Epithelial cell of alveolus of lung (primary cell): ENCODE measurements around a stretch of chr20.

GRCh38 chr20:46694497-46694995 is 5.3 kb upstream of the TP53RK start:
- RAMPAGE, long total RNA = no peak
- RRBS = no CpG with 5 or more reads among the region's 2 CpGs

DNA sequence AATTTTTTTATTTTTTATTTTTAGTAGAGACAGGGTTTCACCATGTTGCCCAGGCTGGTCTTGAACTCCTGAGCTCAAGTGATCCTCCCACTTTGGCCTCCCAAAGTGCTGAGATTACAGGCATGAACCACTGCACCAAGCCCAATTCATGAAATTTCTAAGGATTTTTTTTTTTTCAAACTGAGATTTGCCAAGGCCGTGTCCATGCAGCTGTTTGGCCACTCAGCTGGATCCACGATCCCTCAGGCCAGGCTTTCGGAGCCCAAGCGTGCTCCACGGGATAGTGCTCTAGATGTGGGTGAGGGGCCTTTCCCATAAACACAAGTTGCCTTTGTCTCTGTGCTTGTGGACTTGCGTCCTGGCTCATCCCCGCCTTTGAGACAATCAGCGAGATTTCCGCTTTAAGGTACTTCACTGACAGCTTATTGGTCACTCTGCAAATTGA is 19.4 kb downstream of the SLC2A10 start:
- RAMPAGE, long total RNA = no peak
- RRBS = no CpG with 5 or more reads among the region's 9 CpGs

DNA sequence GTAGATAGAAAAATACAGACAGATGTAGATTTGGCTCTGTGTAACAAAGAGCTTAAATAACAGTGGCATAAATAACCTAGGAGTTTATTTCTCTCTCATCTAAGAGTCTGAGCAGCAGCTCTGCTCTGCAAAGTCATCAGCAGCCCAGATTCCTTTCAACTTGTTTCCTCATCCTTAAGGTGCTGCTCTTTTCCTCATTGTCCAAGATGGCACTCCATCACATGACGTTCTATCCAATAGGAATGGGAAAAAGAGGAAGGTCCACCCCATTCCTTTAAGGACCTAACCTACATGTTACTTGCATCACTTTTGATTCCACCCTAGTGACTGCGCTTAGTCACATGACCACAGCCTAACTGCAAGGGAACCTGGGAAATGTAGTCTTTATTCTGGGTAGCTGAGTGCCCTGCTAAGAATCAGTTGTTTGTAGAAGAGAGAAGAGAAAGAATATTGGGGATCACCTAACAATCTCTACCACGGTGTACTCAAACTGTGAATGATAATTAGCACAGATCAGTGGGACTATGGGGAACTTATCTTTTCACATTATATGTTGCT is 76.6 kb downstream of the EYA2 start:
- RAMPAGE, long total RNA = no peak
- RRBS = no CpG with 5 or more reads among the region's 3 CpGs

GRCh38 chr20:47181207-47181576 is 175.3 kb downstream of the ZMYND8 start:
- RAMPAGE, long total RNA = no peak
- RRBS = no CpG with 5 or more reads among the region's 3 CpGs

DNA sequence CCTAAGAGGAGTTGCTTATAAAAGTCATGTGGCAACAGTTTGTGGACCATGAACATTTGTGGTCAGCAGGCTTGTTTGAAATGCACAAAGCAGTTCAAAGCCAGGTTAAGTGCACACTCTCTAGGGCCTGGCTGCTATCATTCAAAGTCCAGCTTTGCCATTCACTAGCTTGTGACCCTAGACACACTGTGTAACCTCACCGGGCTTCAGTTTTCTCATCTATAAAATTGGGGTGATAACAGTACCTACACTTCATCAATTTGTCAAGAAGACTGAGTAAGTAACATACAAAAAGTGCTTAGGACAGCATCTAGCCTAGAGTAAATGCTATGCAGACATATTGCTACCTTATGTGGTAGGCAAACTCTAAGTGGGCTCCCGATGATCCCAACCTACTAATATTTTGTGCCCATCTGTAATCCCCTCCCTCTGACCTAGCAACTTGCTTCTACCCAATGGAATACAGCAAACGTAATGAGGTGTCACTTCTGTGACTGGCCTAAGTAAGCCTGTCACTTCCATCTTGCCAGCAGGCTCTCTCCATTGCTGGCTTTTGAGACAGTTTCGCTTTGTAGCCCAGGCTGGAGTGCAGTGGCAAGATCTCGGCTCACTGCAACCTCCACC is 122.9 kb downstream of the ZMYND8 start:
- RAMPAGE, long total RNA = no peak
- RRBS = no CpG with 5 or more reads among the region's 5 CpGs

GRCh38 chr20:47235896-47236692 is 120.4 kb downstream of the ZMYND8 start:
- RAMPAGE, long total RNA = no peak
- RRBS = no CpG with 5 or more reads among the region's 14 CpGs

- RAMPAGE, long total RNA = no peak
- RRBS = no CpG with 5 or more reads among the region's 21 CpGs
Measured at GRCh38 chr20:47278104-47279313, 78.0 kb downstream of the ZMYND8 start.

DNA sequence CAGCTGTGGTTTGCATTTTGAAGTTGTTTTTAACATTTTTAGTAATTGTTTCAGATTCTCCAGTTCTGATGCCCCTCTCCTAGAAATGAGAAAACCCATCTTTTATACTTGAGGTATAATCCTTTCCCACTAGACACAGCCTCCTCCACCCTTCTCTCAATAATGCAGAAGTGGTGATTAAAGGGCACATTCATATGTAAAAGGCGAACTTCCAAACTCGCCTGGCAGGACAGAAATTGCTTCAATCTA is 37.2 kb downstream of the ZMYND8 start:
- RAMPAGE, long total RNA = no peak
- RRBS = no CpG with 5 or more reads among the region's 2 CpGs

DNA sequence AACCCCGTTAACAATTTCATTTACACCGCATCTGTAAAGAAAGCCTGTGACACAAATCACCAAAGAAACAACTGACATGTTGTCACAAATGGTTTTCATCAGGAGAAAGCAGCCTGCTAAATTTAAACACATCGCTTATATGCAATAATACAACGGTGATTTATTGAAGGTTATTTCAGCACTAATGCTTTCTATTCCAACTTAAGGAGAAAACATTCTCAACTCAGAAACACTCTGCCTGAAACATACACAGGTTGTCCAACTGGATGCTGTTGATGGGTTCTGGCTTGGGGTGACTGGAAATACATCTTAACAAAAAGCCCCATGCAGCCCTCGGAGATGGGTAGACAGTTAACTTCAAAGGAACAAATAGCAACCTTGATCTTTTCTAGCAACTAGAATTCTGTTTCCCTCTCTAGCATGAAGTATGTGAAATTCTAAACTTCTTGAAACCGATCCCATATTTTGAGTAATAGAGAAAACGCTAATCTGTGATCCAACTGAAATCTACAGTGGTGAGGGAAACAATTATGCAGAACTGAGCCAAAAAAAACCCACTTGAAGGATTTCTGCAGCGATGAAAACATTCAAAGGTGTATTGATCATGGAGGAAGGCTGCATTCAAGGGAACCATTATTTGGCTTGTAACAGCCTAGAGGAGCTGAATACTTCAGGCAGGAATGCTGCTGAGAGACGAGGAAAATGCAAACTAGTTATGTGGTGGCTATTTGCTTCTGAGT is 7.0 kb downstream of the ZMYND8 start:
- RAMPAGE, long total RNA = no peak
- RRBS = no CpG with 5 or more reads among the region's 9 CpGs

DNA sequence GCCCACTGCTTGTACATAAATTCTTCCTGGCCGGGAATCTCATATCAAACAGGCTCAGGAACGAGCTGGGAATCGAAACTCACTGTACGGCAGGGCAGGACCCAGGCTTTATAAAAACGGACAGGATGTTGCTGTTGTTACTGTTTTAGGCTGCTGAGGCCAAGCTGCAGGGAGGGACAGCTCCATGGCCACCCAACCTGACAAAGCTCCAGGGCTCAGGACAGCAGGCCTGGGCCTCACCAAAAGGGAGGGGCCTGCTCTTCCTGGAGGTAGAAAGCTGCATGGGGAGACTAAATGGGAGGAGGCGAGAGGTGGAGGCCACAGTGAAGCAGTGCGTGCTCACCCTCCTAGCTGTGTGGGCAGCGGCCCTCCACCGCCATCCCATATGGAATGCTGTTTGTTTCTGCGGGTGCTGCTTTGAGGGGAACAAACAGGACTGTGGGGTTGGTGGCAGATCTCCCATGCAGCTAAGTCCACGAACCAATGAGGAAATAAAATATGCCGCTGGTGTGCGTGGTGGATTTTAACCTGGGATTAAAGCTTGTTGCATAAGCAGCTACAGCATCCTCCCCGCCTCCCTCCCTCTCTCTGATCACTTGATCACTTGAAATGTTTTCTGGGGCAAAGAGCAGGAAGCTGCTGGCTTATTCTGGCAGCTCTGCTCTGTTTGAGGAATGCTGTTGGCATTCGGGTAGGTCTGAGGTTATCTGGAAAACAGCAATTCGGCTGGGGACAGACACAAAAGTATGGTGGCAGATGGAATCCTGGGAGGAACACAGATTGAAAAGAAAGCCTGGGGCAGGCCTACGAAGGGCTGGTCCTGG is 2.4 kb upstream of the ZMYND8 start:
- RAMPAGE, long total RNA = no peak
- RRBS = no CpG with 5 or more reads among the region's 17 CpGs

DNA sequence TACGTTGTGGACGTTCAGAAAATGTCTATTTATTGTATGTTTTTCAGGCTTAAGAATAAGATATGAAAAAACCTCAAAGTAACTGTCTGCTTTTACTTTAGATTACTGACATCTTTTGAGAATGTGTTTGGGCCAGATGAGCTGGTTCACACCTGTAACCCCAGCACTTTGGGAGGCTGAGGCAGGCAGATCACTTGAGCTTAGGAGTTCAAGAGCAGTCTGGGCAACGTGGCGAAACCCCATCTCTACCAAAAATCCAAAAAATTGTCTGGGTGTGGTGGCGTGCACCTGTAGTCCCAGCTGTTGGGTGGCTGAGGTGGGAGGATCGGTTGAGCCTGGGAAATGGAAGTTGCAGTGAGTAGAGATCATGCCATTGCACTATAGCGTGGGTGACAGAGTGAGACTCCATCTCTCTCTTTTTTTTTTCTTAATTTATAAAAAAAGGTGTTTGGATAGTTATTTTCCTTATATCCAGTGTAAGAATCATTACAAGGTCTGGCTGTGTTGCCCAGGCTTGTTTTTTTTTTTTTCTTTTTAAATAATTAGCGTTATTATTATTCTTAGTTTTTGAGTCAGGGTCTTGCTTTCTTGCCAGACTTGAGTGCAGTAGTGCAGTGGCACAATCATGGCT is 32.9 kb downstream of the NCOA3 start:
- RAMPAGE, long total RNA = no peak
- RRBS = no CpG with 5 or more reads among the region's 8 CpGs

DNA sequence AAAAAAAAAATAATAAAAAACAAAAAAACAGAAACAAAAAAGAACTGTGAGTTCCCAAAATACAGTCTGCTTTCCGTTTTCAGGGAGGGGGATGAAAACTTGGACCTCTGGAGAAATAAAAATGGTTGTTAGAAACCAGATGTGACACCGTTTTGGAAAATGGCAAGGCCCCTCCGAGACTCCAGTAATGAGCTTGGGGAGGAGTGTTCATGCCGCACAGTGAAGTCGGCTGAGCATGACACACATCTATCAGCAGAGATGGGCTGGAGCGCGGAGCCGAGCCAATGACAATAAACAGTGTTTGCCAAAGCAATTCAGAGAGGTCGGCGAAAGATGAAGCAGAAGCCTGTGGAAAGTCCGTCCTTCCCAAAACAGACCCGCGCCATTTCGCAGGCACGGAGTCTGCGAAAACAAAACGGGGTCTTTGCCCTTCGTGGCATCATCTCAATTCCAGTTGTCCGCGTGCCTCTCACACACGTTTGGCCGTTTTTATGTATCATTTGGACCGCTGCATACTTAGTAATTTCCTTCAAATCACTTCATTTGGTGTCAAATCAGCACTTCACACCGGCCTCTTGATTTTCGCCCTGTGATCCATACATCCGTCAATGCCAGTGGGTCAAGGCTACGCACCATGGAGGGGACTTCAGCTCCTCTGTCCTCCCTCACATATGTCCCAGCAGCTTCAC is 71.4 kb downstream of the SULF2 start:
- RAMPAGE, long total RNA = no peak
- RRBS = no CpG with 5 or more reads among the region's 27 CpGs

- RAMPAGE, long total RNA = no peak
- RRBS = no CpG with 5 or more reads among the region's 31 CpGs
Measured at GRCh38 chr20:47972013-47972895, 187.0 kb upstream of the SULF2 start.

DNA sequence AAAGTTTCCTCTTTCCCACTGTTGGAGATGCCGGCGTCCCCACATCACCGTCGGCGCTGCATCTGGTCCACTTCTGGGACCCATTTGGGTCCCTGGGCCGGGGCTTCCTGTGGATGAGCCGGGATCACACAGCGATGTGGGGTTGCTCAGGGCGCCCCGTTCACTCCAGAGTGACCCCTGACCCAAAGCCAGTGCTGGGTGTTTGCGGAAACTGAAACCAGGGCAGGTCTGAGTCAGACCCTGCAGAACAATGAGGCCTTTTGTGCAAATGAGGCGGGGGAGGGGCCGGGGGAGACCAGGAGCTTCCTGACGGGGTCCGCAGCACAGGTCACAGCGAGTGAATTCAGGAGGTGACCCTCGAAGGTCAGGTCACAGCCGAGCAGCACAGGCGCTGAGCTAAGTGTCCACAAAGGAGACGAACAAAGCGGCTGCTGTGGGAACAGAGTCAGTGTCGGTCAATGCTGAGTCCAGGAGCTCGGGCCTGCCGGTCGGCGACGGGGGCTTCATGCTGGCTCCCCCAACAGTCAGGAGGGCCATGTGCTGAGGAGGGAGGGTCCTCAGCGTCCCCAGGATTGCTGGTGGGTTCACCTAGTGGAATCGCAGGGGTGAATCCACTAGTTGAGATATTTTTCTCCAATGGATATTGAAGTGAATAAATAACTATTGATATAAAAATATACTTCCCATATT is 188.2 kb upstream of the SULF2 start:
- RAMPAGE, long total RNA = no peak
- RRBS = no CpG with 5 or more reads among the region's 29 CpGs

DNA sequence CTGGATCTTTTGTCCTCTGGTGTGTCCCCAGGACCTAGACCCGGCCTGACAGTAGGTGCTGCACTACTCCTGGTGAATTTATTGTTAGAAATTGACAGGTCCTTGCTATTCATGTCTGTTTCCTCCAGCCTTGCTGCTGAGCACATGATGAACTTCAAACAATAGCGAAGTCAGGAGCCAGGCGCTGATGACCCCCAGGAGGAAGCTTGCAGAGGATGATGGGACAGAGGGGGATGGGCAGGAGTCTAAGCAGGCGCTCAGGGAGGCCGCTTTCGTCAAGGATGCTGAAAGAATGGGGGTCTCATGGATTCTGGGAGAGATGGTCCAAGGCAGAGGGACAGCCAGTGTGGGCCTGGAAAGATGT is 234.8 kb upstream of the SULF2 start:
- RAMPAGE, long total RNA = no peak
- RRBS = no CpG with 5 or more reads among the region's 6 CpGs

GRCh38 chr20:48120082-48120495 is 334.8 kb upstream of the SULF2 start:
- RAMPAGE, long total RNA = no peak
- RRBS = no CpG with 5 or more reads among the region's 8 CpGs

GRCh38 chr20:48126408-48126834 is 341.1 kb upstream of the SULF2 start:
- RAMPAGE, long total RNA = no peak
- RRBS = no CpG with 5 or more reads among the region's 5 CpGs

- RAMPAGE, long total RNA = no peak
- RRBS = no CpG with 5 or more reads among the region's 9 CpGs
Measured at GRCh38 chr20:48516166-48516547, 311.6 kb downstream of the PREX1 start.

DNA sequence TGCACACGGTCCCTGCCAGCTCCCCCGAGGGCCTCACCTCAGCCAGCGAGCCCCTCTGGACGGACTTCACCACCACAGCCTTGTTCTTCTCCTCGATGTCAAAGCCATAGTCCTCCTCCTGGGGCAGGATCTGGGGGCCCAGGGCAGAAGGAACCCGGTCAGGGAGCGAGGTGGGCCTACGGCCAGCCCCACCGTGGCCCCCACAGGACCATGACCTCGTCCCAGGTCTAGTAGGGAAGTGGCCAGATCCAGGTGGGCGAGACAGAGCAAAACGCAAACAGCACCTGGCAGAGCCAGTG is 169.8 kb downstream of the PREX1 start:
- RAMPAGE, long total RNA = no peak
- RRBS = no CpG with 5 or more reads among the region's 12 CpGs

- RAMPAGE, long total RNA = no peak
- RRBS = no CpG with 5 or more reads among the region's 13 CpGs
Measured at GRCh38 chr20:48737283-48738136, 90.3 kb downstream of the PREX1 start.